SJCRH30 (cell line): ENCODE data around the genes NCS1 and LAMC3.

GRCh38 chr9:130024449-130024975 is 18.5 kb downstream of the FNBP1 start:
- RAMPAGE, long total RNA = no peak

DNA sequence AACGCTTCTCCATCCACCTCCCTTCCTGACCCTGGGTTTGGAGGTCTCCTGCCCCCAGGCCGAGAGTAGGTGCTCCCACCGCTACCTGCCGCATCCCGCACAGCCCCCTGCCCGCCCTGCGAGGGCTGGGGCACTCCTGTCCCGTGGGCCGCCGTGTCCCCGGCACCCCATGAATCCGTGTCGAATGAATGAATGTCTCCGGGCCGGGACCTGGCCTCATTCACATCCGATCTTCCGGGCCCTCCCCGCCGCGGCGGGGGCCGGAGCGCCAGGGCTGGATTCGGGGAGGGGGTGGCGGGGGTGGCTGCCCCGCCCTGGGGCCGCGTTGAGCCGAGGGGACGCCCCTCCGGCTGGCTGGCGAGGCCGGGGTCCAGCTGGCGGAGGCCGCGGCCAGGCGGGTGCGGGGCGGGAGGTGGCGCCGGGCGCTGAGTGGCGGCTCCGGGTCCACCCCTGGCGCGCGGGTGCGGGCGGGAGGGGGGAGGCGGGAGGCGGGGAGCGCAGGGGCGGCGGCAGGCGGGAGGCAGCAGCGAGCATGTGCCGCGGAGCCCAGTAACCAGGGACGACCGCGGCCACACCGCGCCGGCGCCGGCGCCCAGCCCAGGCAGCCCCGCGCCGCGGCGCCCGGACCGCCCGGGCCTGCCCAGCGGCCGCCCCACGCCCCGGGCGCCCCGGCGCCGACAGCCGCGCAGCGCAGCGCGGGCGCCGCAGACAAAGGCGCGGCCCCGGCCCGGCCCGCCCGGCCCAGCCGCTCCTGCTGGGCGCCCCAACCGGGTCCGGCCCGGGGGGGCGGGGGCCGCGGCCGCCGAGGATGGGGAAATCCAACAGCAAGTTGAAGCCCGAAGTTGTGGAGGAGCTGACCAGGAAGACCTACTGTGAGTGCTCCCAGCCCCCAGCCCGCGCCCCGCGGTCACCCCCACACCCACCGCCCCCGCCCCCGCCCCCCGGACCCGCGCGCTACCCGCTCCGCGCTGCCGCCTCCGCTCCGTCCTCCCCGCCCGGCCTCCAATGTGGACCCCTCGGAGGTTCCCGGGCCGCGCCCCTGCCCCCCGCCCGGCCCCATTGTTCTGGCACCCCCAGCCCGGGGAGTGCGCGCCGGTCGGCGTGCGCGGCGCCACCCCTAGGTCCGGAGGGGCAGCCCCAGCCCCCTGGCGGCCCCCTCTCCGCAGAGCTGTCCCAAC is at the start of gene NCS1:
NCS1 (plus strand) TSS at position 549 of the 1,178 bp plus-strand sequence.
- RAMPAGE, long total RNA = no peak

GRCh38 chr9:130232916-130233666 is 32.5 kb upstream of the HMCN2 start:
- RAMPAGE, long total RNA = no peak

GRCh38 chr9:130240482-130241300 is 24.9 kb upstream of the HMCN2 start:
- RAMPAGE, long total RNA = no peak

- RAMPAGE, long total RNA = no peak
Observed at GRCh38 chr9:130267796-130268396, 2.3 kb downstream of the HMCN2 start.

DNA sequence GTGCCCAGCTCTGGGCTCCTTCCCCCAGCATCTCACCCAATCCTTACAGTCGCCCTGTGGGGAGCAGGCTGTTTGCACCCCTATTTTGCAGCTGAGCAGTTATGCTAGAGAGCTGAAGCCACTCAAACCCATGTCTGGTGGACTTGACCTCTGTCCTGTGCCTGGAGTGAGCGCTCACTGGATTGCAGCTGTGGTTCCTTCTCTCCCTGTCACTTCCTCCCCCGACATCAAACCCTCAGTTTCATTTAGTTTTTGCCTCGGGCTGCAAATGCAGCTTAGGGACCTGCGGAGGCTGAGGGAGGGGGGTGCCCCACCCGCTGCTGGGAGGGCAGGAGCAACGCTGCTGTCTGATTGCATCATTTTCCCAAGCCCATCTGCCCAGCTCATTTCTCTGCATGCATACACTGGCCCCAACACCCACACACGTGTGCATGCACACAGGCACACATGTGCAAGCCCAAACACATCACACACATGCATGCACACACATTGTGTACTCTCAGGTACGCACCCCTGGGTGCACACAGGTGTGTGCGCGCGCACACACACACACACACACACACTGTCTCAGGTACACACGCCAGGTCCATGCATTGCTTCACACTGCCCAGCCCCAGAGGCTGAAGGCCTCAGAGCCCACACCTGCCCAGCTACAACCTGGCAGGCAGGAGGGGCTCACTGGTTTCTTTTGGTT is 3.3 kb downstream of the ASS1 start:
- RAMPAGE, long total RNA = no peak

DNA sequence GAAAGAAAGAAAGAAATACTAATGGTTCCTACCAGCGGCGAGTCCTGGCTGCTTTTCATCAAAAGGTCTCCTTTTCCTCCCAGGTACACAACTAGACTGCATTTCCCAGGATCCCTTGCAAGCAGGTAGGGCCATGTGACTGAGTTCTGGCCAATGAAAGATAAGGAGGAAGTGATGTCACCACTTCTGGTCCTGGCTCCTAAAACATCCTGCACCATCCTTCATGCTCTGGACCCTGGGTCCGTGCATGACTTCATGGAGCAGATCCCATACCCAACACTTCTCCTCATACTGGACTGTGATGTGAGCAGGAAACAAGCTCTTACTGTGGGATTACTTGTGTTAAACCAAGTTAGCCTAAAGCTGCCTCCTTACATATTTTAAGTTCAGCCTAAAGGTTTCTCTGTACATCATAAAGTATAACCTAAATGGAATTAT is 30.2 kb upstream of the FUBP3 start:
- RAMPAGE, long total RNA = no peak

GRCh38 chr9:130590080-130590968 is 10.9 kb downstream of the FUBP3 start:
- RAMPAGE, long total RNA = no peak

- RAMPAGE, long total RNA = no peak
Observed at GRCh38 chr9:130701179-130701965, 7.8 kb downstream of the EXOSC2 start.

GRCh38 chr9:130705355-130705962 is 11.9 kb downstream of the EXOSC2 start:
- RAMPAGE, long total RNA = no peak

- RAMPAGE, long total RNA = no peak
Observed at GRCh38 chr9:130766471-130766863, 68.6 kb upstream of the ABL1 start.

- RAMPAGE, long total RNA = no peak
Observed at GRCh38 chr9:130846154-130847132, 11.4 kb downstream of the ABL1 start.

DNA sequence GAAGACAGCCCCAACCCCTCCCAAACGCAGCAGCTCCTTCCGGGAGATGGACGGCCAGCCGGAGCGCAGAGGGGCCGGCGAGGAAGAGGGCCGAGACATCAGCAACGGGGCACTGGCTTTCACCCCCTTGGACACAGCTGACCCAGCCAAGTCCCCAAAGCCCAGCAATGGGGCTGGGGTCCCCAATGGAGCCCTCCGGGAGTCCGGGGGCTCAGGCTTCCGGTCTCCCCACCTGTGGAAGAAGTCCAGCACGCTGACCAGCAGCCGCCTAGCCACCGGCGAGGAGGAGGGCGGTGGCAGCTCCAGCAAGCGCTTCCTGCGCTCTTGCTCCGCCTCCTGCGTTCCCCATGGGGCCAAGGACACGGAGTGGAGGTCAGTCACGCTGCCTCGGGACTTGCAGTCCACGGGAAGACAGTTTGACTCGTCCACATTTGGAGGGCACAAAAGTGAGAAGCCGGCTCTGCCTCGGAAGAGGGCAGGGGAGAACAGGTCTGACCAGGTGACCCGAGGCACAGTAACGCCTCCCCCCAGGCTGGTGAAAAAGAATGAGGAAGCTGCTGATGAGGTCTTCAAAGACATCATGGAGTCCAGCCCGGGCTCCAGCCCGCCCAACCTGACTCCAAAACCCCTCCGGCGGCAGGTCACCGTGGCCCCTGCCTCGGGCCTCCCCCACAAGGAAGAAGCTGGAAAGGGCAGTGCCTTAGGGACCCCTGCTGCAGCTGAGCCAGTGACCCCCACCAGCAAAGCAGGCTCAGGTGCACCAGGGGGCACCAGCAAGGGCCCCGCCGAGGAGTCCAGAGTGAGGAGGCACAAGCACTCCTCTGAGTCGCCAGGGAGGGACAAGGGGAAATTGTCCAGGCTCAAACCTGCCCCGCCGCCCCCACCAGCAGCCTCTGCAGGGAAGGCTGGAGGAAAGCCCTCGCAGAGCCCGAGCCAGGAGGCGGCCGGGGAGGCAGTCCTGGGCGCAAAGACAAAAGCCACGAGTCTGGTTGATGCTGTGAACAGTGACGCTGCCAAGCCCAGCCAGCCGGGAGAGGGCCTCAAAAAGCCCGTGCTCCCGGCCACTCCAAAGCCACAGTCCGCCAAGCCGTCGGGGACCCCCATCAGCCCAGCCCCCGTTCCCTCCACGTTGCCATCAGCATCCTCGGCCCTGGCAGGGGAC is 12.1 kb downstream of the QRFP start:
- RAMPAGE, long total RNA = no peak

DNA sequence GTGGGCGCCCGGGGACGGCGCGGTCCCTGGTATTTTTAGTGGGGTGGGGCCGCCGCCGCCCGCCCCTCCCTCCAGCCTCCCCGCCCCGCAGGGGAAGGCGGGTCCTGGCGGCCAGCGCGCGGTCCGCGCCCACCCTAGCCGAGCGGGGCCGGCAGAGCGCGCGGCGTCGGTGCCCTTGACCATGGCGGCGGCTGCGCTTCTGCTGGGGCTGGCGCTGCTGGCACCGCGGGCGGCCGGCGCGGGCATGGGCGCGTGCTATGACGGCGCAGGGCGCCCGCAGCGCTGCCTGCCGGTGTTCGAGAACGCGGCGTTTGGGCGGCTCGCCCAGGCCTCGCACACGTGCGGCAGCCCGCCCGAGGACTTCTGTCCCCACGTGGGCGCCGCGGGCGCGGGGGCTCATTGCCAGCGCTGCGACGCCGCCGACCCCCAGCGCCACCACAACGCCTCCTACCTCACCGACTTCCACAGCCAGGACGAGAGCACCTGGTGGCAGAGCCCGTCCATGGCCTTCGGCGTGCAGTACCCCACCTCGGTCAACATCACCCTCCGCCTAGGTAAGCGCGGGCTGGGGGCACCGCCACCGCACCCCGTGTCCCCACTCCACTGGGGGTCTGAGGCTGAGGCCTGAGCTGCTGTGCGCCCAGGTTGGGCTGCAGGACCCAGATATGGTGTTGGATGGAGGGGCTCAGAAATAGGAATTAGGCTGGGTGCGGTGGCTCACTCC is at the start of gene LAMC3:
LAMC3 (plus strand) TSS at position 141 of the 724 bp plus-strand sequence.
- RAMPAGE, long total RNA = no peak

DNA sequence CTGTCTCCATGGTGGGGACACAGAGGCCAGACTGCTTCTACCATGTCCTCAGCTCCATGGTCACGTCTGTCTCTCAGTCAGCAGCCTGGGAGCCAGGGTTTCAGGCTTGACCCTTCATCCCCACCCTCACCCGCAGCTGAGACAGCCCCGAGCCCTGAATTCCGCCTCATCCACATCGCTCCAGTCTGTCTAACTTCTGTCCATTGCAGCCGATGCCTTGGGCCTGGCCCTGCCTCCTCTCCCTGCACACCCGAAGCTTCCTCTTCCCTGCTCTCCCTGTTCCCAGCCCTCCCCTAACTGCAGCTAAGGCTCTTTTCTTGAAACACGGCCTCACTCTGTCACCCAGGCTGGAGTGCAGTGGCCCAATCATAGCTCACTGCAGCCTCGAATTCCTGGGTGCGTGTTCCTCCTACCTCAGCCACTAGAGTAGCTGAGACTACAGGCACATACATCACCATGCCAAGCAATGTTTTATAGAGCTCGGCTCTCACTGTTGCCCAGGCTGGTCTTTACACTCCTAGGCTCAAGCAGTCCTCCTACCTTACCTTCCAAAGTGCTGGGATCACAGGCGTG is 28.3 kb downstream of the LAMC3 start:
- RAMPAGE, long total RNA = no peak

GRCh38 chr9:131191647-131192543 is 66.5 kb downstream of the NUP214 start:
- RAMPAGE, long total RNA = no peak

DNA sequence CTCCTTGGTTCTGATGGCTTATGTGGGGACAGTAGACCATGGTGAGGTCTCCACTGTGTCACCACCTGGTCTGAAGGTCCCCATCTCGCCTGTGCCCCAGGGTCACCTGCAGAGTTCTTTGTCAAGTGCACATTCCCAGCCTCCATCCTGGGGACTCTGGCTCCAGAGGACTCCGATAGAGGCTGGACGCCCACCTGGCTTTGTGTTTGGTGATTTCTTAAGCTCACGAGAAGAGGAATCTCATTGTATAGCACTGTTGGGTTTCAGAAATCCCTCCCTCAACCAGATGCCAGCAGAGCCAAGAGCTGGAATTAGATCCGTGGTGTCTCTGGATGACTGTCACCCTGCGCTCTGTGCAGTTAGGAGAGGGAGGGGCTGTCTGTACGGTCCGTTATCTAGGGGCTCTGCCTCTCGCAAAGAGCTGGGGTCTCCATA is 41.6 kb downstream of the FAM78A start:
- RAMPAGE, long total RNA = no peak

GRCh38 chr9:131255060-131255518 is 21.2 kb downstream of the FAM78A start:
- RAMPAGE, long total RNA = no peak

GRCh38 chr9:131266049-131266809 is 10.1 kb downstream of the FAM78A start:
- RAMPAGE, long total RNA = no peak

DNA sequence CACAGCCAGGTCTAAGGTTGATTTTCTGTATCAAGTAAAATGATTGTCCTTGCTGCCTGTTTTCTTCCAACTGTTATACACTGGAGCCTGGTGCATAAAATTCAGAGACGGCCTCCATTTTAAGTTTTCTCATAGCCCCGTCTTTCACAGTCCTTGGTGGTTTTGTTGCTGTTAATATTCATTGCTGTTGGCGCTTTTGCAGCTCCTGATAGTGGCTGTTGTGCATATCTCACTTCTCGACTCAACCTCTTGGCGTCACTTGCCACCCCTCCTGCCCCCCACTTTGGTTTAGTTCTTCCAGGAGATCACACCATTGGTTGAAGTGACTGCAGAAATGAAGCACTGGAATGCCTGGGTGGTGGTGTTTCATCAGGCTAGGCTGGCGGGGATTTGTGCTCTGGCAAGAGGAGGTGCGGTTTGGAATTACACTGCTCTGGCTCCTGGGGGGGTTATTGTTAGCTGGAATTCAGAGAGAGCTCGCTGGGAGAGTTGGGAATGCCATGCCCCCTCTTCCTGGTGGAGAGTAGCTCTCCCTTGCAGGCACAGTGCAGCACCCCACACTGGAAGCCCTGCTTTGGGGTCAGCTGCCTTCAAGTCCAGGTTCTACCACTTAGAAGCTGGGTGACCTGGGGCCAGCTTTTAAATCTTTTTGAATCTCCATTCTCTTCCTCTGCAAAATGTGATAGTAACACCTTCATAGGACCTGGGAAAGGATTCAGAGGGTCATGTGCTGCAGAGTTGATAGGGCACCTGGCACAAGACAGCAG is 11.6 kb downstream of the PRRC2B start:
- RAMPAGE, long total RNA = no peak